NCI-H460 (cell line): ENCODE results near the genes EHD2, ODAD1 and SYNGR4.

DNA sequence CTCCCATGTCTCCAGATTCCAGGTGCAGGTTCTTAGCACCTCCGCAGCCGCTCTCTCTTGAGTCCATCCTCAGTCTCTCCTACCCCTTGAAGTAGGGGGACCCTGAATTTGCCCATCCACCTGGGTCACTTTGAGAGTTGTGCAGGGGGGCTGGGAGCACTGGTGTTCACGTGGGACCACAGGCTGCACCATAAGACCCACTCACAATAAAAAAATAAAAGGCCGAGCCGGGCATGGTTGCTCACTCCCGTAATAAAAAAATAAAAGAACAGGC, 33.2 kb downstream of the DHX34 start:
RAMPAGE:
- cytosol, long total RNA = no peak
- long total RNA = no peak
- nucleus, long total RNA = no peak

DNA sequence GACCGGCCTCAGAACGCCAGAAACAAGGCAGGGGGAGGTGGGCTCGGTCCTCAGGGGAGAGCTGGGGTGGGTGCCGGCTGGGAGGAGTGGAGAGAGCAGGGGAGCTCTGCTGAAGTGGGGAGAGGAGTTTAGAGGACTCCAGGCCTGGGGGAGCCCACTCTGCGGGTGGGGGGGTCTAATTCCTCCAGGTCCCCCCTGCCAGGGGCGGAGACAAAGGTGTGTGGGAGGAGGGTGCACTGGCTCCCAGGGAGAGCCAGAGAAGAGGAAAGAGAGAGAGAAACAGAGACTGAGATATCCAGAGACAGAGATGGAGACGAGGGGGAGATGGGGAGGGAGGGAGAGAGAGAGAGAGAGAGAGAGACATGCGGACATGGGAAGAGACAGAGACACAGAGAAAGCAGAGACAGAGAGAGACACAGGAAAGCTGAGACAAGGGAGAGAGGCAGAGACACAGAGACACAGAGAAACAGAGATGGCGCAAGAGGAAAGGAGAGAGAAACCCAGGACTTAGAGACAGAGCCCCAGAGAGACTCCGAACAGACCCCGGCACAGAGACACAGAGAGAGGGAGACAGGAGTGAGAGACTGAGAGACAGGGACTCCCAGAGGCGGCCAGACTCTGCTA, 783 bp downstream of the SLC8A2 start:
RAMPAGE:
- cytosol, long total RNA = no peak
- long total RNA = no peak
- nucleus, long total RNA = no peak

DNA sequence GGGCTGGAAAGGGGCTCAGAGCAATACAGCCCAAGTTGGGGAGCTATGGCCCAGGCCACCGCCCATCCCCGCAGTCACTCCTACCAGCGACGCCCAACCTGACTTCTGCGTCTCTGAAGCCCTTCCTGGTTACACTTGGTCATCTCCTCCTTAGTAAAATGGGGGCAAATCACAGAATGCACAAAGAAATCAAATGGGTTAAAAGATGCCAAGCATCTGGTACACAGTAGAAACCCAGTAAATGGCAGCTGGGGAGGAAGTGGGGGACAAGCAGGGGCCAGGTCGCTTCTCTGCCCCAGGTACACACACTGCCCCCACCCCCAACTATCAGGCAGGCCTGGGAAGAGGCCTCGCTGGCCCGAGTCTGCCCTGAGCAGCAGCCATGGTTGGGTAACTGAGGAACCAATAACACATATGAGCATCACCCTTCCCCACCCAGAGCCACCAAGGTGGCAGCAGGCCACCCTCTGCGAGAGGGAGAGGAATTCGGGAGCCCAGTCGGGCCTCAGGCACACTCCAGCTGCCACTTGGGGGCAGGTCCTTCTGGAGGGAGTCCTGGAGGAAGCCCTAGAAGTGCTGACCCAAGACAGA, 13.7 kb upstream of the KPTN start:
RAMPAGE:
- cytosol, long total RNA = no peak
- long total RNA = no peak
- nucleus, long total RNA = no peak

GRCh38 chr19:47598389-47599389, 10.2 kb upstream of the BICRA start:
RAMPAGE:
- cytosol, long total RNA = no peak
- long total RNA = no peak
- nucleus, long total RNA = no peak

RAMPAGE:
- cytosol, long total RNA = no peak
- long total RNA = no peak
- nucleus, long total RNA = no peak
Measured at GRCh38 chr19:47664148-47664741, 49.0 kb upstream of the EHD2 start.

DNA sequence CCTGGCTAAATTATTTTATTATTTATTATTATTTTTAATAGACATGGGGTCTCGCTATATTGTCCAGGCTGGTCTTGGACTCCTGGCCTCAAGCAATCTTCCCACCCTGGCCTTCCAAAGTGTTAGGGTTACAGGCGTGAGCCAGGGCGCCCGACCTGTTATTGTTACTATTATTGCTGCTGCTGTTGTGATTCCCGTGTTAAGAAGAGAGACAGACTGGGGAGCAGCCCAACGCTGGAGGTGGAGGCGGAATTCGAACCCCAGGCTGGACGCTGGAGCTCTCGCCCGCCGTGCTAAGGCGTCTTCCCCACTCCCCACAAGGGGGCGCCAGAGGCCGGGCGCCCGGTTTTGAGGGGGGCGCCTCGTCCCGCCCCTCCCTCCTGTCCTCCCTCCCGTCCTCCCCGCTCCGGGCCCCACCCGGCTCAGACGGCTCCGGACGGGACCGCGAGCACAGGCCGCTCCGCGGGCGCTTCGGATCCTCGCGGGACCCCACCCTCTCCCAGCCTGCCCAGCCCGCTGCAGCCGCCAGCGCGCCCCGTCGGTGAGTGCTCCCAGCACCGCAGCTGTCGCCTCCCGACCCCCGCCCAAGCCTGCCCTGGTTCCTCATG, at the start of gene EHD2:
Gene EHD2 (plus strand): TSS at position 425 of the 608 bp plus-strand sequence.
RAMPAGE:
- cytosol, long total RNA = no peak
- long total RNA = no peak
- nucleus, long total RNA = no peak

RAMPAGE:
- cytosol, long total RNA = no peak
- long total RNA = no peak
- nucleus, long total RNA = no peak
Measured at GRCh38 chr19:48064616-48064891, 20.7 kb upstream of the CABP5 start.

RAMPAGE:
- cytosol, long total RNA = no peak
- long total RNA = no peak
- nucleus, long total RNA = no peak
Measured at GRCh38 chr19:48244276-48244723, 11.4 kb downstream of the CARD8 start.

DNA sequence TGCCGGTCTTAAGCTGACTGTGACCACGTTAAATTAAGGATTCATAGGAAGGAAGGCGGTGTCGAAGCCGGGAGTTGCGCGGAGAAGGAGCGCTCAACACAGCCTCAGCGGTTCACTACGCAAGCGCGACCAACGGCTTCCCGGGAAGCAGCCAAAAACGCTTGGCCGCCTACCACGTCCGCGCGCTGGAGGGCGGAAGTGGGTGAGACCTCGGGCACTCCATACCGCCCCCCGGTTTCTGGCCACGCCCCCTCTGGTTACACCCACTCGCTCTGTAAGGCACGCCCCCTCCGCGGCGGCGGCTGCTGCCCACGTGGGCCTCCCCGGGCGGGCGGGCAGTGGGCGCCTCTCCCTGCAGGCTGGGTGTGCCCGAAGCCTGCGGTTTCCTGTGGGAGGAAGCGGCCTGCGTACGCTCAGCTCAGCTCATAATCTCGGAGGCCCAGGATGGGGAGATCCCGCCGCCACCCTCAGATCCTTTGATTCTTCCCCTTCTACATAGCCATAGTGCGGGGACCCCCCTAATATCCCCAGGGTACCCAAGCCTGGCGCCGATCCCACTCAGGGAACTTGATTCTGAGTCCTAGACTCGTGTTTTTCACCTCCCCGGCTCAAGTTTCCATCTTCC, at the start of gene ODAD1:
Gene ODAD1 (minus strand): TSS at position 196 of the 625 bp plus-strand sequence.
RAMPAGE:
- cytosol, long total RNA = no peak
- long total RNA = no peak
- nucleus, long total RNA = no peak

DNA sequence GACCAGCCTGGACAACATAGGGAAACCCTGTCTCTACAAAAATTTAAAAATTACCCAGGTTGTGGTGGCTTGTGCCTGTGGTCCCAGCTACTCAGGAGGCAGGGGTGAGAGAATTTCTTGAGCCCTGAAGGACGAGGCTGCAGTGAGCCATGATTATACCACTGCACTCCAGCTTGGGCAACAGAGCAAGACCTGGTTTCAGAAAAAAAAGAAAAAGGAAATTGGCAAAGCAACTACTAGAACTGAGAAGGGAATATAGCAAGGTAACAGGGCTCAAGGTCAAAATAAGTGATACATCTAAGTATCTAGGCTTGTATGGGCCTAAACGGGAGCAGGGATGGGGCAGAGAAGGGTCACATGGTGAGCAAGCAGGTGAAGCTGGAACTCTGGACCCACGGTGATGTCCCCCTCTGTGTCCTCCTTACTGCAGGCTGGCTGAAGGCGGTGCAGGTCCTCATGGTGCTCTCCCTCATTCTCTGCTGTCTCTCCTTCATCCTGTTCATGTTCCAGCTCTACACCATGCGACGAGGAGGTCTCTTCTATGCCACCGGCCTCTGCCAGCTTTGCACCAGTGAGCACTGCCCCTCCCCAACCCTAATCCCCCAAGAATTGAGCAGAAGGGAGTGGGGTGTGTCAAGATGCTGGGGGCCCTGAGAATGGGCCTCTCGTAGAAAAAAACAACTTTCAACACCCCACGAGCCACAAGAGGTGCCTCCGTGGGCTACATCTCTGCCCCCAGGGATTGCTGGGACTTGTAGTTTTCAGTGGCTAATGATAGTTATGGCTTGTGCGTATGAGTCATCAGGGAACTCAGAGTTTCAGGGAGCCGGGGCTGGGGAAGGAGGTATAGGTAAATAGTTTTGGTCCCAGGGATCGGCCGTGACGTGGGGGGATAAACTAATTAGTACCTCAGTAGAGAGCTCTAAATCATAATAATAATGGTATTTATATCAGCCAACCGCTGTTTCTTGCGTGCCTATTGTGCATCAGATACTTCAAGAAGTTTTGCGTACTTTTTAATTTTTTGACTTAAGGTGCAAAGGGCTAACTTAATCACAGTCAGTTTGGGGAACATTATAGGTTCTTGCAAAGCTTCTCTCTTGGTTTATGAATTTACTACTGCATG, 3.9 kb downstream of the EMP3 start:
RAMPAGE:
- cytosol, long total RNA = no peak
- long total RNA = no peak
- nucleus, long total RNA = no peak

GRCh38 chr19:48363760-48364714, at the start of gene SYNGR4:
Gene SYNGR4, plus strand, starts transcription at chr19:48364367.
RAMPAGE:
- cytosol, long total RNA = no peak
- long total RNA = start-site peak on the minus strand at chr19:48363932-48363978, 10 and 20 reads in 2 replicates
- nucleus, long total RNA = no peak

DNA sequence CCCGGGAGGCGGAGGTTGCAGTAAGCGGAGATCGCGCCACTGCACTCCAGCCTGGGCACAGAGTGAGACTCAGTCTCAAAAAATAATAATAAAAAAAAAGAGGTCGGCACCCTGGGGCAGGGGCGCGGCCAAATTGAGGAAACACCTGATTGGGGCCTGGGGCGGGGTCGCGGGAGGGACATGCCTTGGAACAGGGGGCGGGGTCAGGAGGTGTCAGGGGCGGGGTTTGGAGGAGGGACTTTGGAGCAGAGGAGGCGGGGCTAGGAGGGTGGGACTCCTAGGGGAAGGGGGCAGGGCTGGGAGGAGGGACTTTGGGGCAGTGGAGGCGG, 21.8 kb downstream of the GRIN2D start:
RAMPAGE:
- cytosol, long total RNA = no peak
- long total RNA = no peak
- nucleus, long total RNA = no peak

DNA sequence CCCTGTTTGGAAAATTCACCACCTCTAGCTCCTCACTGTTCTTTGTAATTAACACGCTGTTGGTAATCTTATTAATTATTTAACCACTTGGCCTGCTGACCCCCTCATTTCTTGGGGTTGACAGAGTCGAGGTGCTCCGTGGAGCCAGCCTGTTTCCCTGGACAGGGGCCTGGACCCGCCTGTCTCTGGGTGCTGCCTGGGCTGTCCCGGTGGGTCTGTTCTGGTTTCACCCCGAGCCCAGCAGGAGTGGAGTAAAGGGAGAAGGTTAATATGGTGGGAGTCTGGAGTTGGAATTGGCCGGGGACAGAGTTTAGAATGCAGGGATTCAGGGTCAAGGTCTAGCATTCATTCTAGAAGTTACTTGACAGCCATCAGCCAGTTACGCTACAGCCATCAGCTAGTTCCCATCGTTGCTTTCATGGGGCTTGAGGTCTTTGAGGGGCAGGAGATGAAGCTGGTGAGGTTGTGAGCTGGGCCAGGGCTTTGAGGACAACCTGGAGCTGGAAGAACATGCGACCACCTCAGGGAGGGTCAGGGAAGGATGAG, 10.2 kb downstream of the CYTH2 start:
RAMPAGE:
- cytosol, long total RNA = no peak
- long total RNA = no peak
- nucleus, long total RNA = no peak

DNA sequence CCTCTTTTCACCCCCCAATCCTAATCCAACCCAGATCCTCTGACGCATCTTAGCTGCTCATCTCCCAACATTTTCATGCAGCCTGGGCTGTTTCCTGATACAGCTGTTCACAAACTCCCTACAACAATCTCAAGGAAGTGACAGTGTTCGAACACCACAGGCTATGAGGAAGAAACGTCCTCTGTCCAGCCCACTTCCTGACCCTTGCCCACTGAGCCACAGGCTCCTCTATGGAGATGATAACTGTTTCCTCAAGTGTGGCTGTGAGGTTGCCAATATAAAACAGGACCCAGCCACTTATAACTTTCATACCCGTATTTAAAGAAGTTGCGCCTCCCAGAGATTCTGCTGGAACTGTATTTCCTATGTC, 16.2 kb downstream of the LMTK3 start:
RAMPAGE:
- cytosol, long total RNA = no peak
- long total RNA = no peak
- nucleus, long total RNA = no peak

GRCh38 chr19:48554120-48554969, 2.4 kb downstream of the SULT2B1 start:
RAMPAGE:
- cytosol, long total RNA = no peak
- long total RNA = no peak
- nucleus, long total RNA = no peak

DNA sequence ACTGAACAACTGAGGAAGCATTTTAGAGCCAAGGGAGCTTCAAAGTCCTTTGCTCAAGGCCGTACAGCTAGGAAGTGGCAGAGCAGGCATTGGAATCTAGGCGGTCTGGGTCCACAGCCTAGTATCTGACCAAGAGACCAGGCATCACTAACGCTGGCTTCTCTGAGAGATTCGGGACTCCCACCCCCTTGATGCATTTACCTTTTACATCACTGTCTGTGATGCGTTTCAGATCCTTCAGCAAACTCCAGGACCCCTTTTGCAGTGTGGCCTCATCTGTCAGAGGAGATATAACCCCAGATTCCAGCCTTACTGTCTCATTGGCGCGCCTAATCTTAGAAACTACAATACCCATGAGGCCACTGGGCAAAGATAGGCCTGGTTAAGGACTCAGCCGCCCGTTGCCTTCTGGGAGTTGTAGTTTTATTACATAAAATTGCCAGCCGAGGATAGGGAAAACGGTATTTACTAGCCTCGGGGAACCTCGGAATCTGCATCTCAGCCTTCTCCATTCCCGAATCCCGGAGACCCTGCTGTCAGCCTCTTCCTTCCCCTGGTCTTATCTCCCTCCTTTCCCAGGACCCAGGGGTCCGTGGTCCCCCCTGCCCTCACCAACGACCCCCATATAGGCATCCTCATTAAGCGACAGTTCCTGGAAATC, 1.6 kb downstream of the IZUMO1 start:
RAMPAGE:
- cytosol, long total RNA = no peak
- long total RNA = no peak
- nucleus, long total RNA = no peak

RAMPAGE:
- cytosol, long total RNA = no peak
- long total RNA = no peak
- nucleus, long total RNA = no peak
Measured at GRCh38 chr19:48815968-48816431, 5.2 kb upstream of the BCAT2 start.

GRCh38 chr19:48961311-48961985, 3.7 kb upstream of the FTL start:
RAMPAGE:
- cytosol, long total RNA = no peak
- long total RNA = no peak
- nucleus, long total RNA = no peak

DNA sequence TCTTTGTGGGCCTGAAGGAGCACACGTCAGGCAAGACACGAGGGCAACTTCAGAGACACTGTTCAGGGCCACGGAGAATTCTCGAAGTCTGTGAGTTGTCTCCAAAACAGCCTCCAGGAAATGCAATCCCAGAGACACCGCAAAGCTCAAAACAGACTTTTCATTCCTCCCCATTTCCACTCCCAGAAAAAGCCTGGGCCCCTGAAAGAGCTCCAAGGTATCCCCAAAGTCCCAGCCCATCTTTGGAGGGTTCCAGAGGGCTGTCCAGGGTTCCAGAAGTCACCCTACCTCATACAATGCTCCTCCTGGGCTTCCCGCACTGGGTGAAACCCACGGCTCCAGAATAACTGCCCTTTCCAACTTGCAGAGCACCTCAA, 846 bp upstream of the FTL start:
RAMPAGE:
- cytosol, long total RNA = no peak
- long total RNA = no peak
- nucleus, long total RNA = no peak

DNA sequence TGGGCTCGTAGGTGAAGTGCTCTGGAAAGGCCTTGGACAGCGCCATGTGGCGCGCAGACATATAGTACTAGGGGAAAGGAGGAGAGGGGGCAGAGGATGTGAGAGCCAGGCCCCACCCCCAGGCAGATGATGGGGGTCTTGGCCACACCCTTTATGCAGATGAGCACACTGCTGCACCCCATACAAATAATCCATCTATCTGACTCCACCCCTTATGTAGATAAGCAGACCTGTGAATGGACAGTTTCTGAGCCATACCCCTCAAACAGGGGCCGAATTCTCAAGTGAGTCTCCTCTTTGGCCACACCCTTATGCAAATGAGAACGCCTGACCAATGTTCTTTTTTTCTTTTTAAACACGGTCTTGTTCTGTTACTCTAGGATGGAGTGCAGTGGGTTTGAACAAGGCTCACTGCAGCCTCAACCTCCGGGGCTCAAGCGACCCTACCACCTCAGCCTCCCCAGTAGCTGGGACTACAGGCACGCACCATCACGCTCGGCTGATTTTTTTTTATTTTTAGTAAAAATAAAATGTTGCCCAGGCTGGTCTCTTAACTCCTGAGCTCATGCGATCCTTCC, 4.8 kb downstream of the FTL start:
RAMPAGE:
- cytosol, long total RNA = no peak
- long total RNA = no peak
- nucleus, long total RNA = no peak